Esophagus muscularis mucosa (tissue), 4 donors: ENCODE results near the genes ZNF330, SMARCA5, FREM3 and GYPE.

GRCh38 chr4:140243215-140243993, 89.4 kb upstream of the MAML3 start:
- PRO-cap = unidirectional peak, plus-strand start at chr4:140243528
- RAMPAGE, long total RNA, 4 experiments = no peak in any of the 4 experiments

DNA sequence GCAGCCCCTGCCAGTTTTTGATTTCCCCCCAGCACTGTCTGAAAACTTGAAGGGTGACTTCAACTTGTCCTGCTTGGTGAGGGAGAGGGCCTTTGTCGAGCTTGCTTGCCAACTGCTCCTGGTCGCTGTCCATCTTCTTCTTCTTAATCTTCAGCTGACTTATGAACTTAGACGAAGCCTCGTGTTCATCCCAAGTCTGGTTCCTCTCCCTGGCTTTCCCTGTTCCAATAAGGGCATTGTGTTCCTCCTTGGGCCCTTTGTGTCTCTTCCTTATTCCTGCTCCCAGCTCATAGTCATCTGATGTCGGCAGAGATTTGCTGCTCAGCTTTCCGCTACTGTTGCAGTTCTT, 73.7 kb upstream of the UCP1 start:
- PRO-cap = no peak
- RAMPAGE, long total RNA, 4 experiments = no peak in any of the 4 experiments

DNA sequence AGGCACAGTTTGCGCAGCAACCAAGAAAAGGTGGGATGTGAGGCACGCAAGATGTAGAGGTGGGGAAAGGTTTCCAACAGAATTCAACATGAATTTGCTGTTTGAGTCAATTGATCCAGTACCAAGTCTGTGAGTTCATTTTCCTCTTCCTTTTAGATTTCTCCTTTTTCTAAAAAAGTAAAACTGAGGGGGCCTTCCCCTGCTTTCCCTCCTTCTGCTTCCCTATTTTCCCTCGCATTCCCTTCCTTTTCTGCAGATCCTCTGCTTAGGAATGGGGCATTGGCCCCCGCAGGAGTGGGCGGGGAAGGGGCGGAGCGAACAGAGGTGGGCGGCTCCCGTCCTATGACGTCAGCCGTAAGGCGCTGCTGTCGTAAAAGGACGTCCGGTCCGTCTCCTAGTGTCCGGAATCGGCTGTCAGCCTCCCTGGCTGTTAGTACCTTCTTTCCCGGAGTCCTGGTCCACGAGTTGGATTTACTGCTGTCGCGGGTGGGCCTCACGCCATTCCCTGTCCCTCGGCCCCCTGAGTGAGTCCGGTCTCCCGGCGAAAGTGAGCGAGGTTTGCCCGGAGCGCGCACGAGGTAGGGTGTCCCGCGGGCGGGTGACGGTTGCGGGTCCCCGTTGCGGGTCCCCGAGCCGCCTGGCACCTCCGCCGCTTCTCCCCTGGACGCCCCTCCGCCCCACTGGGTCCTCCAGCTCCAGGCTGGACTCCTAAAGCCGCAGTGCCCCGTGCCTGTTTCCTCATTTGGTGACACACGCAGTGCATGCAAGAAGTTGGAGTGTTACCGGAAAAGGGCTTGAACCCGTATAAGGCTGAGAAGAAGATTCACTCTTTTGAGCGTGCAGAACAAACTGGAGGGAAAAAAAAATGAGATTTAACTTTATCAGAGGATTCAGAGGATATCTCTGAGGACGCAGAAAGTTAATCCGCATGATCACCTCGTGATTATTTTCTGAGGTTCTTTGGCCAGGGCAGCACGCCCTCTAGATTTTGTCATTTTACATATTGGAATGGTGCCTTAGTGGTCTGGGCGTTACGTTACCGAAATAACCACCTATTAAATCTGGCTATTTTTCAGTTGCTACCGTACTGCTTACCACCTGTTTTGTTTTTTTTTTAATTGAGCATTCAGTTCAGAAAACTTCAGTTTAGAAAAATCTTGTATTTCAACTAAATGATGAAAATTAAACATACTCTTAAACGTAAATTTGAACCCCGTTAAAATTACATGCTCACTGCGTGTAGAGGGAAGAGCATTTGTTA, at the start of gene ZNF330:
TSS of gene ZNF330 (plus strand) at position 365 of the 1,261 bp plus-strand sequence.
- PRO-cap = bidirectional peak, plus-strand start at position 373 of the sequence, minus-strand start at position 288 of the sequence; bidirectional peak, plus-strand start at position 741 of the sequence, minus-strand start at position 744 of the sequence; unidirectional peak, minus-strand start at position 952 of the sequence
- RAMPAGE, long total RNA, 4 experiments = start-site peak on the plus strand in 4 of 4 experiments, centred at positions 386 to 408 of the sequence, 121 to 357 reads per replicate

DNA sequence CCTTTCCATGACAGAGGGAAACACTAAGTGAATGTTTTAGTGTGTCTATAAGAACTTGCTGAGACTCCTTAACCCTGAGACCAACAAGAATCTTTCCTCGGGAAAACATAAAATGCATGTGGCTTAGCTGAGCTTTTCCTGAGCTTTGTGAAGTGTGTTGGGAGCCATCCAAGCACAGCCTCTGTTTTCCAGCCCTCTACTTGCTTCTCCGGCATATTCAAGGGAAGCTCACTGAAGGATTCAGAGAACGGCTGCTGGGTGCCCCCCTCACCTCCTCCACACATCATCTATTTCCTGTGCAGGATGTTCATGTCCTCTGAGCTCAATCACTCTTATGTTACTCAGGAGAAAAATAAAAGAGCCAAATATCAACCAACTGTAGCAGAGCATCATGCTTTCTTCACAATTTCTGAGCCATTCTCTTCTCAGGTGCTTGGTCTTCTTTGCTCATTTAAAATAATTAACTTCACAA, 492.2 kb downstream of the IL15 start:
- PRO-cap = no peak
- RAMPAGE, long total RNA, 4 experiments = no peak in any of the 4 experiments

DNA sequence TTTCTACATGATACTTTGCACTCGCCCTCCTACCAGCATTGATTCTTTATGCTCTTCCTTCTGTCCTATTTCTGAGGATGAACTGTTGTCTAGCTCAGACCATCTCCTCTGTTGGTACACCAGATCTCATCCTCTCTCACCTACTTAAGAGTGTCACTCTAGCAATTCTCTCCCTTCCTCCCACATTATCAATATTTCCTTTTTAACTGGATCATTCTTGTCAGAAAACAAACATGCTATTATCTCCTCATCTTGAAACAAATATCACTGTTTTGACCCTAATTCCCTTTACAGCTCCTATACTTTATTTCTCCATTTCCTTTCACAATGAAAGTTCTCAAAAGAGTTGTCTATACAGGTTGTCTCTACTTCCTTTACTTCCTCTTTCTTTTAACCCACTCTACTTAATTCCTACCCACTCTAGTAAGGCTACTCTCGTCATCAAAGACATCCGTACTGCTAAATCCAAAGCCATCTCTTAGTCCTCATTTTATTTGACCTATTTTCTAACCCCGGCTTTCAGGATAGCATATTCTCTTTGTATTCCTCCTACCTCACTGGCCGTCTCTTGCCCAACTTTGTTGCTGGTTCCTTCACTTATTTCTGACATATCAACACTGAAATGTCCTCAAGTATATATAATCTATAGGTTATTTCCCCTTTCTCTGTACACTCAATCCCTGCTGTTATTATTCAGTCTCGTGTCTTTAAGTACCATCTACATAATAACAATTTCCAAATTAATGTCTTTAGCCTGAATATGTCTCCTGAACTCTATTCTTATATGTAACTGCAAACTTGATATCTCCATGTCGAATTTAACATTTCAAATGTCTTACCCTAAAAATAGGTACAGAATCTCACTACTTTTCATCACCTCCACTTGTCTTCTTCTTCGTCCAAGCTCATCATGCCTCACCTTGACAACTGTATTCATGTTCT, 496.4 kb downstream of the IL15 start:
- PRO-cap = no peak
- RAMPAGE, long total RNA, 4 experiments = no peak in any of the 4 experiments

DNA sequence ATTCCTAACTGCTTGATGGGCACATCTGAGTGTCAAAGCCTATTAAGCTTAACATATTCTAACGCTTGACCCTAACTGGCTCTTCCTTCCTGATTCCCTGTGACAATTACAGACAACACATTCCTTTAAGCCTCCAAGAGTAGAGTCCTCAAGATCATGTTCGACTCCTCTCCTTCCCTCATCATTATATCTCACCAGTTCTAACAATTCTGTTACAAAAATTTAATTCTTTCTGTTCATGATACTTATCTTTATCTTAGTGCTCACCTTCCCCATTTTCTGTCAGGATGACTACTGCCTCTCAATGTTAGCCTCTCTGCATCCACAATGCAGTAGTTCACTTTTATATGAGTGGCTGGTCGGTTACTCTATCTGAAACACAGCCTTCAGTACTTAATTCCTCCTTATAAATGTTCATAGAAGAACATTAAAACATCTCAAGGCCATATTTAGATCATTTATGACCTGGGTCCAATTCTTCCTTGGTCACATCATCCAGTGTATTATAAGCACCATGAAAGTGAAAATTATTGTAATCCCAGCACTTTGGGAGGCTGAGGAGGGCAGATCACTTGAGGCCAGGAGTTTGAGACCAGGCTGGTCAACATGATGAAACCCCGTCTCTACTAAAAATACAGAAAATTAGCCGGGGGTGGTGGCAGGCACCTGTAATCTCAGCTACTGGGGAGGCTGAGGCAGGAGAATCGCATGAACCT, 560.1 kb downstream of the IL15 start:
- PRO-cap = no peak
- RAMPAGE, long total RNA, 4 experiments = no peak in any of the 4 experiments

DNA sequence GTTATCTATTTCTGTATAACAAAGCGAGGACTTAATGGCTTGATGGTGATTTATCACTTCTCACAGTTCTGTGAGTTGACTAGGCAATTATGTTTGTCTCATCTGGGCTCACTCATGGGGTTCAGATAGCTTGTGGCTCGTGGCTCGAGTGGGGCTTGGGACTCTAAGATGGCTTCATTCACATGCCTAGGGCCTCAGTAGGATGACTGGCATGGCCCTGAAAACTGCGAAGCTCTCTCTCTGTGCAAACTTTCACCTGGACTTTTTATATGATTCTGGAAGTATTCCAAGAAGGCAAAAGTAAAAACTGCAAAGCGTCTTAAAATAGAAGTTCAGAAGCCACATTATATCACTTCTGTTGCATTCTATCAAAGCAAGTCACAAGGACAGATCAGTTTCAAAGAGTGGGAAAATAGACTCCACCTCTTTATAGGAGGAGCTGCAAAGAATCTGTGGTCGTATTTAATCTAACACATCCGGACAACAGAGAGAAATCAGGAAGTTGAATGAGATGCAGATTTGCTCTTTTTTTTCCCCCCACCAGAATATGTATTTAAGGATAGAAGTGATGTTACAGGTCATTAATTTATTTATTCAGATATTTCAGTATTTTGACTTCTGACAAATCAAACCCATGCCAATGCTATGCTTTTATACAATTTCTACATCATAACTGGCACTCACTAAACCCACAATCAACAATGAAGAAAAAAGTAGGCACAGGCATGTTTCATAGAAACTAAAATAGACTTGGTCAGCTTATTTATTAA, 491.1 kb downstream of the INPP4B start:
- PRO-cap = no peak
- RAMPAGE, long total RNA, 4 experiments = no peak in any of the 4 experiments

GRCh38 chr4:142565562-142566260, 280.4 kb downstream of the INPP4B start:
- PRO-cap = unidirectional peak, plus-strand start at chr4:142565980
- RAMPAGE, long total RNA, 4 experiments = no peak in any of the 4 experiments

DNA sequence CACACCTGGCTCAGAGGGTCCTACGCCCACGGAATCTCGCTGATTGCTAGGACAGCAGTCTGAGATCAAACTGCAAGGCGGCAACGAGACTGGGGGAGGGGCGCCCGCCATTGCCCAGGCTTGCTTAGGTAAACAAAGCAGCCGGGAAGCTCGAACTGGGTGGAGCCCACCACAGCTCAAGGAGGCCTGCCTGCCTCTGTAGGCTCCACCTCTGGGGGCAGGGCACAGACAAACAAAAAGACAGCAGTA, 84.2 kb upstream of the USP38 start:
- PRO-cap = no peak
- RAMPAGE, long total RNA, 4 experiments = no peak in any of the 4 experiments

- PRO-cap = no peak
- RAMPAGE, long total RNA, 4 experiments = no peak in any of the 4 experiments
Measured at GRCh38 chr4:143341189-143341975, 4.7 kb downstream of the GAB1 start.

GRCh38 chr4:143349912-143350703, 13.4 kb downstream of the GAB1 start:
- PRO-cap = no peak
- RAMPAGE, long total RNA, 4 experiments = no peak in any of the 4 experiments

DNA sequence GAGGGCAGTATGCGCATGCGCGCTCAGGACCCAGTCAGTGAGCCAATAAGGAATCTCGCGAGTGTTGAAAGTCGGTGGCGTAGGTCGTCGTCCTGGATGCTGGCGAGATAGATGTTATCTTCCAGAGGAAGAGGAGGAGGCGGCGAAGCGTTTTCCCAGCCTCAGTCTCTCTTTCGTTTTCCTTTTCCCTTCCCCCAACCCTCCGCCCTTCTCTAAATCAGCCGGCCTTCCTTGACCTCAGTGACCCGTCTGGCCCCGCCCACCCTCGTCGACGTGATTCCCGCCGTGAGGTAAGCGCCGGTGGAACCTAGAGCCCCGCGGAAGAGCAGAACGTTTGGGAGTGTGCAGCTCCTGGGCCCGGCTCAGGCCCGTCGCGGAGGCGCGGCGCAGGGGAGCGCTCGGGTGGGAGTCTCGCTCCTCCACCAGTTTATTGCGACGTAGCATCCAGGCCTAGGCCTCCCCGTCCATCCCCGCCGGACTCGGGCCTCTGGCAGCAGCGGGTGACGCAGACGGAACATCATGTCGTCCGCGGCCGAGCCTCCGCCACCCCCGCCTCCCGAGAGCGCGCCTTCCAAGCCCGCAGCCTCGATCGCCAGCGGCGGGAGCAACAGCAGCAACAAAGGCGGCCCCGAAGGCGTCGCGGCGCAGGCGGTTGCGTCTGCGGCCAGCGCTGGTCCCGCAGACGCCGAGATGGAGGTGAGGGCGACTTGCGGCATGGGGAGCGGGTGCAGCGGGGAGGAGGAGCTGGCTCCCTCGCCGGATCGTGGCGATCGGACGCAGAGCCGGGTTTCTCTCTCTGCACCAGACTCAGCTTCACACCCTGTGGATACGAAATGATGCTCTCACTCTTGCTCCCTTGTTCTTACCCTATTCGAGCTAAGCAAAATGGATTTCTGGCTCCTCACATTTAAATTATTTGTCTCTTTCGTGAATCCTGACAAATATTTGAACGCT, at the start of gene SMARCA5:
TSS of gene SMARCA5 (plus strand) at position 297 of the 954 bp plus-strand sequence.
- PRO-cap = bidirectional peak, plus-strand start at position 318 of the sequence, minus-strand start outside the sequence; bidirectional peak, plus-strand start at position 582 of the sequence, minus-strand start at position 507 of the sequence; bidirectional peak, plus-strand start at position 756 of the sequence, minus-strand start at position 692 of the sequence
- RAMPAGE, long total RNA, 4 experiments = start-site peak on the plus strand in 4 of 4 experiments, centred at positions 73 to 502 of the sequence, 29 to 1,636 reads per replicate

- PRO-cap = no peak
- RAMPAGE, long total RNA, 4 experiments = no peak in any of the 4 experiments
Measured at GRCh38 chr4:143517179-143517785, 3.8 kb downstream of the SMARCA5 start.

DNA sequence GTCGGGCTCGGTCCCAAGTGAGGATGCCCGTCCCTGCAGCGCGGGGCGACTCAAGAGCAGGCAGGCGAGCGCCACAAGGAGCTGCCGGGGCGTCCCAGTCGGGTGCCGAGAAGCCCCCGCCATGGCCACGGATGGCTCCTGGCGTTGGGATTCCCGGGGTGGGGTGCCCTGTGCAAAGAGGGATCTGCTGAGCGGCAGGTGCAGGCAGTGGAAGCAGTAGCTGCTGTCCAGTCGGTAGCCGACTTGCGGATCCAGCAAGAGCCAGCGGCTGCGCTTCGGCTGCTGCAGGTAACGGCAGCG, at the start of gene FREM3:
TSS of gene FREM3 (minus strand) at position 123 of the 300 bp plus-strand sequence.
- PRO-cap = no peak
- RAMPAGE, long total RNA, 4 experiments = no peak in any of the 4 experiments

- PRO-cap = no peak
- RAMPAGE, long total RNA, 4 experiments = no peak in any of the 4 experiments
Measured at GRCh38 chr4:143905201-143905688, at the start of gene GYPE. TSS of gene GYPE (minus strand) at chr4:143905559.

- PRO-cap = no peak
- RAMPAGE, long total RNA, 4 experiments = no peak in any of the 4 experiments
Measured at GRCh38 chr4:143912407-143912937, 7.1 kb upstream of the GYPE start.

GRCh38 chr4:144644791-144645531, 995 bp upstream of the HHIP start:
- PRO-cap = no peak
- RAMPAGE, long total RNA, 4 experiments = no peak in any of the 4 experiments

GRCh38 chr4:144809896-144810529, 164.1 kb downstream of the HHIP start:
- PRO-cap = no peak
- RAMPAGE, long total RNA, 4 experiments = no peak in any of the 4 experiments

DNA sequence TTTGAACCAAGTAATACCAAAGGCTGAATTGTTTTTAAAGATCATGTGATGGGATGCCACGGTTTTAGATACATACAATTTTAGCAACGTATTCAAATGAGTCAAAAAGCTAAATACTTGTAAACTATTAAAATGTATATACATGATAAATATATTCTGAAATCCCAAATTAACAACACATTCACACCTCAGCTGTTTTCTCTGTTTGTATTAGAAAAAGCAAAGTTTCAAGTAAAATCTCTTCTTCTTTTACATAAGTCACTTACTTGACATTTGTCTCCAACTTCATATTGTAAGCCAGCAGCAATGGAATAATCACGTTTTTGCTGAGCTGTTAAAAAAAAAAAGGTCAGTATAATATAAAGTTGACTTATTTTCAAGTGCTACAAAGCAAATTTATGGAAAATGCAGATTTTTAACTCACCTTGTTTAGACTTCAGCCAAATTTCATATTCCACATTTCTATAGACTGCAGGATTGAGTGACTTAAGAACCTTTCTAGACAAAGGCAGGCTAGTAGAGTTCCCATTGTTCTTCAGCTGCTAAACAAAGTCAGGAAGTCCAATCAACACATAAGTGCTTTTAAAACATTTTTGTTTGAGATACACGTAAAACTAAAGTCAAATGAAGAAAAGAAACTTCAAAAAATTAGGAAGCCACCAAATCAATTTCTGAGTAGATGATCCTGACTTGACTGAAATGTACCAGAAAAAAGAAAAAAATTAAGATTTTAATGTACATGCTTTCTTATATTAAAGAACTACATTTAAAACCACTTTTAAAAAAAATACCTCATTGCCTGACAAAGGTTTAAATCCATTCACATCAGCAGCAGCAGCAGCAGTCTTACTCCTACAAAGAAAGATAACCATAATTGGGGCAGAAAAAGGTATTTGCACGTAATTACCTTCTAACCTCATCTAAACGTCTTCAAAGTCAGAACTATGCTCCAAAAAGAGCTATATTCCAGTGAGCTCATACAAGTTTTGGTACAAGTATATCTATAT, 24.9 kb downstream of the OTUD4 start:
- PRO-cap = no peak
- RAMPAGE, long total RNA, 4 experiments = no peak in any of the 4 experiments

DNA sequence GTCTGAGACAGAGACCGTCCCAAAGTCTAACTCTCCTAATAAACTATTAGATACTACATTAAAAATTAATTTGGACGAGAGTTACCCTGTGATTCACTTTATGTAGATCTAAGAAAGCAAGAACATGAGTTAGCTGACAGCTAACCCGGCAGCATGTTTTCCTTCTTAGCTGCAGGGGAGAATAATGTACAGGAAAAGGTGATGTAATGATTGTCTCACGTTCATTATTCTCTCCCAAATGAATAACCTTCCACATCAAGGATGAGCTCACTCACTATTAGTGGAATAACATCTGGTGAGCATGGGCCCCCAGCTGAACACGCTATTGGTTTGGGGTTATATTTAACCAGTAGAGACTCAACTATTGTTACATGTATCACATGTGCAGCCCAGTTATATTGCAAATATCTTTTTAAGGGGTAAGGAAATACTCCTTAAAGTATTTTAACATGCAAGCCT, 98.7 kb upstream of the OTUD4 start:
- PRO-cap = no peak
- RAMPAGE, long total RNA, 4 experiments = no peak in any of the 4 experiments